Occipital lobe (tissue), 2 donors: Measurements from ENCODE around the gene HMCES.

GRCh38 chr3:129047460-129047659 lies 13.2 kb upstream of the GP9 start:
- RAMPAGE, long total RNA = no peak

DNA sequence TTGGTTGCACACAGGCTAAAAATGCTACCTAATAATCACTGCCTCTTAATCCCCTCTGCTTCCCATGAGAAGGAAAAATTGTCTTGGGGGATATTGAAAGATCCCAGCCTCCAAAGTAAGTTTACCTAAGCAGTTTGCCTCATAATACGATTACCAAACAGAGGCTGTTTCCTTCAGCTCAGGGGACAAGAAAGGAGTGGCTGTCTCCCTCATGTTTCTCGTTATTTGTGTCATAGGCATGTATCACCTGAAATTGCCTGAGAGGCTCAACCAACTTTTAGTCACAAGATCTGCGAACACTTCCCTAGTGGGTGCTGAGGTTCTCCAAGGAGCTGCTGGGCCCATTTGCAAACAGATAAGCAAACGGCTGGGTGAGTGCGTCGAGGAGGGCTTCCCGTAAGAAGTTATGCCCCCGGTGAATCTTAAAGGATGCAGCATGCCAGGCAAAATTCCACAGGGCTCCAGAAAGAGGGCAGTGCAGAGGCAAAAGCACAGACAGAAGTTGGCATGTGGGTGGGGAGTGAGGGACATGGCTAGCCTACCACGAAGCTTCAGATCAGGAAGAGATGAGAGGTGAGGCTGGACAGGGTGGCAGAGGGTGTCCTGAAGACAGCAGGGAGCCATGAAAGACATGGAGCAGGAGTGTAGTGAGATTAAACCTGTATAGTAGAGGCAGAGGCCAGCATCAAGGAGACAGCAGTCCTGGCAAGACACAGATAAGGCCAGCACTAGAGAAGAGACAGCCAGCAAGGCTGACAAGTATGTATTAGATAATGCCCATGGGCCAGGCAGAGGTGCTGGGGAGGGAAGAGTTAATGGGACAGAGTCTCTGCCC lies 4.0 kb upstream of the GP9 start:
- RAMPAGE, long total RNA = no peak

GRCh38 chr3:129087819-129088330 lies 27.3 kb downstream of the GP9 start:
- RAMPAGE, long total RNA = no peak

DNA sequence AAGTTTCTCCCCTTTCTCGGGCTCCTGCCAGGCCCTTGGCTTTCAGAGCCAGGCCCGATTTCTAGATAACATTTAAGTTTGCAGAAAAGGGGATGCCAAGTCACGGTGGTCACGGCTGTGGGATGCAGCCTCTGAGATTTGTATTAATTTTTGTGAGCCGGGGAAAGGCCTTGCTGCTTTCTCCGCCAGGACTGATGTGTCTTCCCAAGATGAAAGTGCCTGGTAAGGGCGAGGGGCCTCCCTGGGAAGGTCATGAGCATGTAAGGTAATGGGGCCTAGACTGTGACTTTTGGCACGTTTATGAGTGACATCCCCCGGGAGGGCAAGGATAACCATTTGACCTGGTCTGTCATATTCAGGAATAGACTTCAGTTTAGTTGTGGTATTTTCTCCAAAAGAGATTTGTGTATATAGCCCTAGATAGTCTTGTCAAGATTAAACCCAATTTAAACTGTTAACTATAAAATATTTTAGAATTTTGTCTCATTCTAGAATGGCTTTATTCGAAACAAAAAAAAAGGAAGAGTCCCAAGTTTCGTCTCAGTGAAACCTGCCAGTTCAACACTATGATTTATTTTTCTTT lies 646 bp upstream of the CNBP start:
- RAMPAGE, long total RNA = no peak

DNA sequence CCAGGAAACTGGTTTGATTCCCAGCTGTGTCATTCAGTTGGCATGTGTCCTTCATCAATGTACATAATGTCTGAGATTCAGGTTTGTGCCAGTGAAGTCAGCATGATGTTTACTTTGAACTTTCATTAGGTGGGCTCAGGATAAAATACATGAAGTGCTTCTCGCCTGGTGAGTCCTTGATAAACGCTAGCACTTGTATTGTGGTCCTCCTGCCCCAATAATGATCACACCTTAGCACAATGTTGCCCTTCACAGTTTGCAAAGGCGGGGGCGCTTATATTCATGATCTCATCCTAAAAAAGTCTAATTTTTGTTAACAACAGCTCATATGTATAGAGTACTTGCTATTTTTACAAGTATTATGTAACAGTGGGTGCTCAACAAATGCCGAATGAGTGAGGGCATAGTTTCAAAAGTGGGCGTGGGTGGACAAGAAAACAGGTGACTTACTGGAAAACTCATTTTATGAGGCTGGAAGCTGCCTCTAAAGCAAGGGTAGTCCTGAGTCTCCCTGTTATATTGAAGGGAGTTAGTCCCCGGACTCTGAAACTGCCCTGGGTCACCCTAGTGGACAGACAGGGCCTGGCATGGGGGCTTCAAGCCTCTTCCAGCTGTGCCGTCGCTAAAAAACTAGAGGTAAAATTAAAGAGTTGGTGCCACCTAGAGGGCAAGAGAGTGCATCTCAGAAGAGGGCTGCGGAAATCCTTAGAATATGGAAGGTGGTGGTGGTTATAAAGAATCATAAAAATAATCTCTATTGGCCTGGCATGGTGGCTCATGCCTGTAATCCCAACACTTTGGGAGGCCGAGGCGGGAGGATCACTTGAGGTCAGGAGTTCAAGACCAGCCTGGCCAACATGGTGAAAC lies 3.9 kb upstream of the COPG1 start:
- RAMPAGE, long total RNA = no peak

DNA sequence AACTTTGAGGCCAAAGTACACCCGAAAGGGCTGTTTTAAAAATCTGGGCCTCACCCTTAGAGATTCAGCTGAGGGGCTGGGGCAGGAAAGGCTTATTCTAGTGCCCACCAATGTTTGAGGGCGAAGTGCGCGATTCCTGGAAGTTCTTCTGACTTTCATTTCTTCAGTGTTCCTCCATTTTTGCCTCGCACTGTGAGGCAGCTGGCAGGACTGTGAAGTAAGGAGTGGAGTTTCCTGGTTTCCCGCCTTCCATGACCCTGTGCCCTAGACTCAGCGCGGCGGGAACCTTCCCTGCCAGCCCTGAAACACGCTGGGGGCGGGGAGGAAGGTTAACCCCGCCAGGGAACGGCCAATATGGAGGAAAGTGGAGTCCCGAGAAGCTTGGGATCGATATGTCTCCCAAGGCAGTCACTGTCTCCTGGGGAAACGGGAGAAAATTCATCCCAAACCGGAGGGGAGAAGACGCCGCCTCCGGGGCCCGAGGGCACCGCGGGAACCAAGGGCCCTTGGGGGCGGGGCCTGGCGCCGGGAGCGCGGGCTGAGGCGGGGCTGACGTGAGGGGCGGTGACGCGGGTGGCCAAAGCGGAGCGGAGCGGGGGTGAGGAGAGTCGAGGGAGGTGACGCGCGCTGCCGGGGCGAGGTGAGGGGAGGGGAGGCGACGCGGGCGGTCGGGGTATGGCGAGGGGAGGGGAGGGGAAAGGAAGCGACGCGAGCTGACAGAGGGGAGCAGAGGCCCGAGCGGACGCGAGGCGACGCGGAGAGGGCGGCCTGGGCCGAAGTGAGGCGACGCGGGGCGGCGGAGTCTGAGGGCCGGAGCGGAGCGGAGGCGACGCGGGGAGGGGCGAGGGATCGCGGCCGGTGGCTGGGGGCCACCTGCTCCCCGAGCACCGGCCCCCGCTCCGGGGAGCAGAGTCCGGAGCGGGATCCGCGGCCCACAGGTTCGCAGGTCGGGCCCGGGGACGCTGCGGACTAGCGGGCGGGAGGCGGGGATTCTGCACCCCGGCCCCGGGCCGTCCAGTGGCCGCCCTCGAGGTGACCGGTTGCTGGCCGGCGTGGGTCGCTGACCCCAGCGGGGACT lies at the start of gene HMCES:
Gene HMCES, plus strand, starts transcription at position 605 of the 1,078 bp plus-strand sequence.
- RAMPAGE, long total RNA = no peak

DNA sequence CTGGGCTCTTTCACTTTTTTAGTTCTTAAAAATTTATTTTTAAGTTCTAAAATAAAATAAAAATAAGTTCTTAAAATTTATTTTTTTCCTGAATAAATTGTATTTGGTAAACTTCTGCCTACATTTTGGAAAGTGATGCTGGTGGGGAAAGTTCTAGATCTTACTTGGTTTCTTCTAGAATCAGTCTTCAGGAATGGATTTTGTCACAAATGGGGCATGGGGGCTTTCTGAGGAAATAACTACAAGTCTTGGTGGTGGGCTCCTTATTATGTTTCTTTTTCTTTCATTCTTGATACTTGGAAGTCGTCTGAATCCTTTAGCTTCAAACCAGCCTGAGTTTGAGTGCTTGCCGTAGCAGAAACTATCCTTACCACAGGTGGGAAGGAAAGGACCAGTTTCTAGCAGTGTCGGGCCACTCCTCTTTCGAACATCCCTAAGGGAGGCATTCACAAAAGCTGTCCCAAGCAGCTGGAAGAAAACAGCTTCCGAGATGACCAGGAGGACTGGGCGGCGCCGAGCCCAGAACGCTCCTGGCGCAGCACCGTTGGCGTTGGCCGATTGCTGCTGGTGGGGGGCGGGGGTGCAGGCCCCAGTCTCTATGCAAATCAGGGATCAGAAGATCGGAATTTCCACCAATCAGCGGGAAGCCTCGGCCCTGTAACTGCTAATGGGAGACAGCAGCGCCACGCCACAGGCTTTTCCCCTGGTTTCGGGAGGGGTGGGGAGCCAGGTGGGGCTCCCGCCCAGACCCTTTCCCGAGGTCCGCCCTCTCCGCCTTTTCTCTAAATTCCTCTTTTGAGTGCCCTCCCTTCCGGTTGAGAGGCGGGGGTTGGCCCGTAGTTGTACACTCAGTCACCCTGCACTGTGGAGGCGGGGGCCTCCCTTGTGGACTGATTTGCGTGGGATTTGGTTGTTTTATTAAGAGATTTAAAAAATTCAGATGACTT lies 10.6 kb downstream of the H1-10 start:
- RAMPAGE, long total RNA = no peak

DNA sequence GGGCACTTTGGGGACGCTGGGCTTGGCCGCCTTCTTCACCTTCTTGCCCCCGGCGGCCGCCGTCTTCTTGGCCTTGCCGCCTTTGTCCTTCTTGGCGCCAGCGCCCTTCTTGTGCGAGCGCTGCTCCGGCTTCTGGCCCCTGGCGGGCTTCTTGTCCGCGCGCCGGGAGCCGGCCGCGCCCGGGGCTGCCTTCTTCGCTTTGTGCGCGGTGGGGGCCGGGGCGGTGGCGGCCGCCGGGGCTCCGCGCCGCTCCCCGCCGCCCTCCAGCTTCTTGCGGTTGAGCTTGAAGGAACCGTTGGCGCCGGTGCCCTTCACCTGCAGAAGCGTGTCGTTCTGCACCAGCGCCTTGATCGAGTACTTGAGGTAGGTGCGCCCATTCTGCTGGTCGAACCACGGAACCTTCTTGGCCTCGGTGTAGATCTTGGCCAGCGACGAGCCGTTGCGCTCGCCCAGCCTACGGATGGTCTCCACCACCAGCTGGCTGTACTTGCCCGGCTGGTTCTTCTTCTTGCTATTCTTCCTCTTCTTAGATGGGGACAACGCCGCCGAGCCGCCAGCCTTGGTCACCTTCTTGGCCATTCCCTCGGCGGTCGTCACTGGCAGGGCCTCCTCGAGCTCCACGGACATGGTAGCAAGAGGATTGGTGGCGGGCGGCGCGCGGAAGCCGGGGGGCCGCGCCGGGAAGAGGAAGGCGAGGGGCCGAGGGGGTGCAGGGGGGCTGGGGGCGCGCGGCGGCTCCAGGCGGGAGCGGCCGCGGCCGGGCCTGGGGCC lies 625 bp downstream of the H1-10 start:
- RAMPAGE, long total RNA = no peak

DNA sequence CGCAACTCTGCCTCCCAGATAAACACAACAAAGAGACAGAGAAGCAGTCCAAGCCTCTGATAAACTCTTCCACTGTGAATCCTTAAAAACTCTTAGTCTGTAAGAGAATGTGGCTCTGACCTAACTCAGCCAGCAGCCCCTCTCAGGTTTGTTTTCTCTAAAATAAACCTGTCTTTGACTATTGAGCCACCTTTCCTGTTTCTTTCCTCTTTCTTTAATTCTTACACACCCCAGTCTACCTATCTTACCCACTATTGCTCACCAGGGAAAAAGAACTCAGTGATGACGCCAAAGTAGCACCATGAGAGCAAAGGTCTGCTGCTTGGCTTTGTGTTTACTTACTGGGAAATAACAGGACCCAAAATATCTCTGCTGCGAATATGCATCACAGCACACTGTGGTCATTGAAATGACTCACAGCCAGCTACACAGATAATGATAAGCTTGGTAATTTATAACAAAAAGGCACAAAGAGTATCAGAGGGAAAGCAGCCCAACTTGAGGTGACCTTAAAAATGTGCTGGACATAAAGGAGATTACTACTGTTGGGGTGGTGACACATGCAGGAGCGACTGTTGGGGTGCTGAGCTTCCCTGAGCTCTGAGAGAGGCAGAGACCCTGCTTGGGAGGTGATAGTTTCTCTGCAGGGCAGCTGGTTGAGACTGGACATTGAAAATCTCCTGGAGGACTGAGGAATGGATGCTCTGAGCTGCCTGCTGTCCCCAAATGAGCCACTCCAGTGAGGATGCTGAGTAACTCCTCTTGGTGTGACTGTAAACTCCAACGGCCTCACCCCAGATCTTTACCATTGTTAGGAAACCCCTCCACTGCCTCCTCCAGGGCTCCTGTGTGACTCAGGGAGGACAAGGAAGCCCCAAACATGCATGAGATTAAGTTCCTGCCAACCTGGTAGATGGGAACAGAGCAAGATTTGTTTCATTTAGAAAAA lies 14.6 kb downstream of the EFCAB12 start:
- RAMPAGE, long total RNA = no peak

GRCh38 chr3:129441114-129441759 lies 1.2 kb downstream of the IFT122 start:
- RAMPAGE, long total RNA = no peak

DNA sequence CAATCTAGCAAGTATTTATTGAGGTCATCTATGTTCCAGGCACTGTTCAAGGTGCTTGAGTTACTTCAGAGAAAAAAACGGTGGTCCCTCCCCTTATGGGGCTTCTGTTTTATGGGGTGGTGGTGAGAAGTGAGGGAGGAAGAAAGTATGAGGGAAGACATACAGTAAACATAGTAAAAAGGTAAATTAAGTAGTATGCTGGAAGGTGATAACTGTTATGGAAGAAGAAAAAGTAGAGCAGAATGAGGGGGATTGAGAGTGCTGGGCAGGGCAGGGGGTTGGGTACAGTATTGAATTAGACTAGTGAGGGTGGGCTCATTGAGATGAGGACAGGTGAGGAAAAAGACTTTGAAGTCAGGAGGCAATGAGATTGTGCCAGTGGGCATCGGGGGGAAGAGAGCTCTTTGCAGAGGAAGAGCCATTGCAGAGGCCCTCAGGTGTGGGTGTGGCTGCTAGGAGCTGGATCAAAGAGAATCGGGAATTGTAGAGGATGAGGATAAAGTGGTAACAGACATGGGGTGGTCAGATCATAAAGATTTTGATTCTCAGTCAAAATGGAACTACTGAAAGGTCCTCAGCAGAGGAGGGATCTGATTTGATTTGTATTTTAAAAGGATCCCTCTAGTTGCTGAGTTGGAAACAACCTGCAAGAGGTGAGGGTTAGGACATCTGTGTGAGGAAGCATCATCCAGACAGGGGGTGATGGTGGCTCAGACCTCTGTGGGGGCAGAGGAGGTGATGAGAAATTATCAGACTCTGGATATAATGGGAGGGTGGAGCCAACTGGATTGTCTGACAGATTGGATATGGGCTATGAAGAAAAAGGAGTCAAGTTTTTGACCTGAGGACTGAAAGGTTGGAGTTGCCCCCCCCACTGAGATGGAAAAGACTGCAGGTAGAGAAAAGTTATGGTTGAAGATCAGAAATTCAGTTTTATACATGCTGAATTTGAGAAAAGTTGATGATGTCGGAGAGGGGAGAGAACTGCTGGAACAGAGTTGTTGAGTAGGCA lies 12.4 kb downstream of the IFT122 start:
- RAMPAGE, long total RNA = no peak

DNA sequence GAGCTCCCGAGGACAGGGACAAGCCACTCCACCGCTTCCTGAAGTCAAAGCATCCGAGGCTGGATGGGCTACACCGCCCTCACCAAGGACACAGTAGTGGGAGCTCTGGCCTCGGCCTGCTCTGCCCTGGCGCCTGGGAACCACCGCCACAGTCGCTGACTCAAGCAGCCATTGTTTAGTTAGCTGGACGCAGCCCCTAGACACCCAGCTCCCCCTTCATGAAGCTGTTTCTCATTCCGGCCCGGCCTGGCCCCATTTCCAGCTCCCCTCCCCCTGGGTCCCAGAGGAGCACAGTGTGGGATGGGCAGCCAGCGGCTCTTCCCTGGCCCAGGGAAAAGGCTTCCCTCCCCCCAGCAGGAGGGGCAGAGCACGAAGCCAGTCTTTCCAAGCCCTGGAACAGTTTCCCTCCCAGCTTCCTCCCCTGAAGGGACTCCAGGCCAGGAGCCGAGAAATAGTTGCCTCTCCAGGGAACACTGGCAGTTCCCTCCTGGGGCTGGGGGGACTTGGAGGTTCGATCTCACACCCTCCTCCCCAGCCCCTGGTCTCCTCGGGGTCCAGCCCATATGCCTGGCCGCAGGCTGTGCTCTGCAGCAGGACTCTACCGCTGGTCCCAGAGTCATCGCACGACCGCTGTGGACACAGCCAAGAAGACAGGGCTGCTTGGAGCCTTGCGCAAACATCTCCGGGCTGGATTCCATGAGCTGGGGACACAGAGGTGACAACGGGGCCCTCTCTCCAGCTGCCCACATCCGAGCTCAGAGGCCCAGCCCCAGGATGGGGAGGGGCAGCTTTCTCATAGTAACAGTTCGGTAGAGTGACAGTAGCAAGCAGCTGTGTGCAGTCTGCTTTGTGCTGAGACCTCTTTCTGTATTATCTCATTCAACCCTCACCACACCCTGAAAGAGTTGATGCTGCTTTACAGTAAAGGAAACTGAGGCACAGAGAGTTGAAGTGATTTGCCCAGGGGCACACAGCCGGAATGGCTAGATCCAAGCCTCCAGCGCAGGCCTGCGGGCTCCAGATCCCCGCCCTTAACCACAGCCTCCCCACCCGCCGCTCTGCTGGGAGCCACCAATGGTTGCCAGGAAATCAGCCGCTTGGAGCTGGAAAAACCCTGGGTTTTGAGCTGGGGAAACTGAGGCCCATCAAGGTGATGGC lies 9.9 kb downstream of the PLXND1 start:
- RAMPAGE, long total RNA = no peak

DNA sequence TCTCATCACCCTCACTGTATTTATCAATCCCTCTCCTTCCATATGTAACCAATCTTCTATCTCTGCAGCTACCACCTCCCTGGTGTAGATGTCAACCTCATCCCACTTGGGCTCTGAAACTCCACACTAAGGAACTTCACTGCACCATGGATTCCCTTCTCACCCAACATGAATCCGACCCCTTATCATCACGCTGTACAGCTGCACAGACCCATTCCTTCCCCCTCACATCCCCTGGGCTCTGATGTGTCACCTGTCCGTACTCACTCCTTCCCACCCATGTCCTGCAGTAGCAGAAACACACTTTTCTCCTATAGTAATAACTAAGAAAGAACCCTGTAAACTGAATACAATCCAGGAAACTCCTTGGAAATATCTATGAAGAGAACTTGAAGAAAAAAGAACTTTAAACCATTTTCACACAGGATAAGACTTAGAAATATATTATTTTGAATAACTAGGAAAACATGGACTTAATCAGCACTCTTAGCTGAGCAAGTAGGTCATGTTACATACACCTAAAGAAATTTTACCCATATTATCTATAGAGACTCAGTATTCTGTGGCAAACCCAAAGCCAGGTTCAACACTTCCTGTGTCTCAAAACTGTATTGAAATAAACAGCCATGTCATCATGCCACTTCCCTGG lies 141.2 kb upstream of the PLXND1 start:
- RAMPAGE, long total RNA = no peak

GRCh38 chr3:129794094-129794790 lies 99.3 kb downstream of the TMCC1 start:
- RAMPAGE, long total RNA = no peak

DNA sequence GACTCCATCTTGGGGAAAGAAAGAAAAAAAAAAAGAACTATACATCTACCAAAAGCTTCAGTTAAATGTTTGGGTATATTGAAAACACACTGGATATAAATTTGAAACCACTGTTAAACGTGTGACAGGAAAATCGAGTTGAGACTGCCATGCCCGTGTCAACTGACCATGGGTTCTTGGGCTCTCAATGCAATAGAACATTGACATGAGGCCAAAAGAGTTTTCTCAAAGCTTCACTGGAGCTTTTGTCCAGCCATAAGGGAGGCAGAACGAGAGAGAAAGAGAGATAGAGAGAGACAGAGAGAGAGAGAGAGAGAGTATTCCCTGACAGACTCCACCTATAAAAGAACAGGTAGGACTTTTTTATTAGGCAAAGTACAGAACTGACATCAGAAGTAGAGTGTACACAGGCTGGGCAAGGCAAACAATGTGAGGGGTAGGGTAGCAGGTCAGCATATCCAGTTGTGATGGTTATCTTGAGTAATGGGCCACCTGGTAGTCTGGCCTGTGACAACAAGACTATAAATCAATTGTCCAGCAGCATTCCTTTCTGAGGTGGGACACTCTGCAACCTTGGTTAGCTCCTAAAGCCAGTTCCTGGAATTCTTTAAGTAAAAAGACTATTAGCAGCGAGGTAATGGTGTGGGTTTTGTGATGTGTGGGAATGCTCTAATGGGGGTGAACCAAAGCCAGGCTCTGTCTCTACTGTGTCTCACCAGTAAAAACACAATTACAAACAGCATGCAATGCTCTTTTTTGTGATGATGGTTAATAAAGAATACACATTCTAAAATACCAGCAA lies 14.8 kb upstream of the TMCC1 start:
- RAMPAGE, long total RNA = no peak

- RAMPAGE, long total RNA = no peak
Observed at GRCh38 chr3:130002731-130003318, 28.3 kb downstream of the TRH start.

GRCh38 chr3:130123432-130123618 lies 41.7 kb downstream of the ALG1L2 start:
- RAMPAGE, long total RNA = no peak

- RAMPAGE, long total RNA = no peak
Observed at GRCh38 chr3:130841351-130841963, 52.4 kb upstream of the ATP2C1 start.

- RAMPAGE, long total RNA = no peak
Observed at GRCh38 chr3:130849049-130849590, 44.8 kb upstream of the ATP2C1 start.

GRCh38 chr3:130850939-130851272 lies 43.0 kb upstream of the ATP2C1 start:
- RAMPAGE, long total RNA = no peak